SK-MEL-5 (cell line): Measurements from ENCODE around the genes PYDC5, SLAMF8 and CFAP45.

DNA sequence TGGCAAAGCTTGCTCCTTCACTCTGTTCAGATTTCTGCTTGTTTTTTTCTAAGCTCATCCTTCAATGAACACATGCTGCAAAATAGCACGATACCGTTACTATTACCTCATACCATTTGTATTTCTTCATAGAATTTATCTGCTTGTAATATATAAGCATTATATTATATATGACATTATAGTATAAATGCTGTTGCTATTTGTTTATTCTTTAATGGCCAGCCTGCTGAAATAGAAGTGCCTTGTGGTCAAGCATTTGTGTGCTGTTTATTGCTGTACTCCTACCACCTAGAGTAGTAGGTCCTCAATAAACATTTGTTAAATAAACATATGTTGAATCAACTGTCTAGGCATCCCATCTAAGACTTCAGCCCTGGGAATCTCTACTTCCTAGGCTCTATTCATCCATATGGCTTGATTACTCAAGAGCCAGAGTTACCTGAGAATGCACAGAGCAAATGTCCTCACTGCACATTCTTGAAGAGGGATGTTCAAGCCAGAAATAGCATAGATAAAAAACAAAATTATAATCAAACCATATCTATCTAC, at the start of gene PYDC5:
Gene PYDC5 (minus strand): TSS at position 300 of the 549 bp plus-strand sequence.
RAMPAGE:
- cytosol, long total RNA: no peak
- long total RNA: no peak
- nucleus, long total RNA: no peak

DNA sequence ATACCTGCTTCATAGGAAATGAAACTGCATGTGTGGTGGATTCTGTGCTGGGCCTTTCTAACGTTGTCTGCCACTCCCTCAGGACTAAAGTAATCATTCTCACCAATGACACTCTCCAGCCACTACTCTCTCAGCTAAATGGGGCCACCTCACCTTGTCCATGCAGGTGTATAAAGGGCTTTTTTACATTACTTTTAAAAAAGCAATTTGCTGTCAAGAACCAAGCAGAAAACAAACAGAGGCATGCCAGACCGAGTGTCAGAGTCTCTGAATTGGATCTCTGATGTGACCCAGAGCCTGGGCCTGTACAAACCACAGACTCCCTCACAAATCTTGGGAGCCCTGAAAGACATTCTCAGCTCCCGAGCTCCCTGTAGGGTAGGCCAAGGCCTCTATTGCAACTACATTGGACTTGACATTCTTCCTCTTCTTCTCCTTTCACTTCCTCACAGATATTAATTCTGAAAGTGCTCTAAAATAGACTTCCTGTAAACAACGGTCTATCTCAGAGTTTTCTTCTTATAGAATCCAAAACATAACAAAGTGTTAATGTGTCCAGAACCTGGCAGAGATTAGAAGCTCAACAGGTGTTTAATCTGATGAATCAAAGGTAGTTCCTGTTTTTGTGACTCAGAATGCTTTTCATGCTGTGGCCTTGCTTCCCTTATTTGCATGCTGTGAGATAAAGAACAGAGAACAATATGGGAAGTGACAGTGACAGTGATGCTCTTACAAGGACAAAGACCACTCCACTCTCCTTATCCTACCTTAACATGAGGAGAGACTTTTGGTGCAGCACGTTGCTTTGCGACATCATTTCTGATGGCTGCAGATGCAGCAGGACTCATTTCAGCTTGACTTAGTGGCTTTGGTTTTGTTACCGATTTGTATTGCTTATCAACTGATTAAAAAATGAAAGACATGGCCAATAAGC, 8.5 kb downstream of the AIM2 start:
RAMPAGE:
- cytosol, long total RNA: no peak
- long total RNA: no peak
- nucleus, long total RNA: no peak

GRCh38 chr1:159076634-159076712, 93 bp downstream of the AIM2 start:
RAMPAGE:
- cytosol, long total RNA: no peak
- long total RNA: no peak
- nucleus, long total RNA: no peak

RAMPAGE:
- cytosol, long total RNA: no peak
- long total RNA: no peak
- nucleus, long total RNA: no peak
Measured at GRCh38 chr1:159196684-159197781, 7.6 kb upstream of the ACKR1 start.

DNA sequence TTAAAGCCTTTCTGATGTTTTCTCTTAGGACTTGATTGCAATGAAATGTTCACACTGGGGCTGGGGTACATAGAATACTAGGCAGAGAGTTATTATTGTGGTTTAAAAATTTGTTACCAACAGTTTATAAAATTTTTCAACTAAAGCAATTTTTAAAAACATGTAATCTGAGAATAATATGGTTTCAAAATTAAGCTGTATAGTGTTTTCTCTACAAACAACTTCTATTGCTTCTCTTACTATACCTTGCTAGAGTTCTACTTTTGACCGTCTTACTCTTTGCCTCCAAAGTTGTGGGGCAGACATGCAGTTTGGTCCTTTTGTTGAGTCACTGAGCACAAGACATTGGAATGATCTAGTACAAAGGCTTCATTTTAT, 28.6 kb downstream of the OR10J1 start:
RAMPAGE:
- cytosol, long total RNA: no peak
- long total RNA: no peak
- nucleus, long total RNA: no peak

GRCh38 chr1:159595347-159595698, 7.7 kb downstream of the APCS start:
RAMPAGE:
- cytosol, long total RNA: no peak
- long total RNA: no peak
- nucleus, long total RNA: no peak

DNA sequence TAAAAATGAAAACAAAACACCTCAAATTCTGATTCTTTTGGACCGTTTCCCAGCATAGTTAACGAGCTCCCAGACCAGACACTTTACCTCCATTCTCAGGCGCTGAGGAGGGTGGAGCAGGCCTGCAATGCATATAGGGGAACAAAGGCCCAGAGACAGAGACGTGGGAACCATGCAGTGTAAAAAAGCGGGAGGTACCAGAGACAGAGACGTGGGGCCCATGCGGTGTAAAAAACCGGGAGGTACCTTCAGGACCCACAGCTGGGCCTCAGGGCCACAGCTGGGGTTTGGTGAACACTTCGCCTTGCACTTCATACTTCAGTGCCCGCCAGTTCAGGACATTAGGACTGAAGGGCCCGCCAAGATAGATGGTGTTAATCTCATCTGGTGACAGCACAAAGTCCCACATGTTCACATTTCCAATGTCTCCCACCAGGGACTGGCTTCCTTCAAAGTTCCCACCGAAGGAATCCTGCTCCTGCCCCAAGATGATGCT, 1.1 kb downstream of the CRP start:
RAMPAGE:
- cytosol, long total RNA: no peak
- long total RNA: no peak
- nucleus, long total RNA: no peak

GRCh38 chr1:159755537-159756073, 25.2 kb upstream of the DUSP23 start:
RAMPAGE:
- cytosol, long total RNA: no peak
- long total RNA: no peak
- nucleus, long total RNA: no peak

DNA sequence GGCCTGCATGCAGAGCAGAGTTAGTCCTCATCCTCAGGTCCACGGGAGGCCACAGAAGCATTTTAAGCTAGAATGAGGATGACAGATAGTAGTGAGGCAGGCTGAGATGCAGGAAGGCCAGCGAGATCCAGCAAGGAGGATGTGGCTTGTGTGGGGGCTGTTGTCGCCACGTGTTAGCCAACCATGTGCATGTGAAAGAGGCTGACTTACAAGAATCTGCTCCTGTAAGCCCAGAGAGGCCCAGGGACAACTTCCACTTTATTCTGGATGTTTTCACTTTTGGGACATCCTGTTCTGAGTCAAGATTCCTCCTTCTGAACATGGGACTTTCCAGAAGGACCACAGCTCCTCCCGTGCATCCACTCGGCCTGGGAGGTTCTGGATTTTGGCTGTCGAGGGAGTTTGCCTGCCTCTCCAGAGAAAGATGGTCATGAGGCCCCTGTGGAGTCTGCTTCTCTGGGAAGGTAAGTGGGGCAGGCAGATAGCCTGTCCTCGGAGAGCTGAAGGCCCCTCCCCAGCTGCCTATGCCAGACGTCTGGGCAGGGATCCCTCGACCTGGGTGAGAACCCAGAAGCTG, at the start of gene SLAMF8:
Gene SLAMF8 (plus strand): TSS at position 399 of the 577 bp plus-strand sequence.
RAMPAGE:
- cytosol, long total RNA: no peak
- long total RNA: no peak
- nucleus, long total RNA: no peak

DNA sequence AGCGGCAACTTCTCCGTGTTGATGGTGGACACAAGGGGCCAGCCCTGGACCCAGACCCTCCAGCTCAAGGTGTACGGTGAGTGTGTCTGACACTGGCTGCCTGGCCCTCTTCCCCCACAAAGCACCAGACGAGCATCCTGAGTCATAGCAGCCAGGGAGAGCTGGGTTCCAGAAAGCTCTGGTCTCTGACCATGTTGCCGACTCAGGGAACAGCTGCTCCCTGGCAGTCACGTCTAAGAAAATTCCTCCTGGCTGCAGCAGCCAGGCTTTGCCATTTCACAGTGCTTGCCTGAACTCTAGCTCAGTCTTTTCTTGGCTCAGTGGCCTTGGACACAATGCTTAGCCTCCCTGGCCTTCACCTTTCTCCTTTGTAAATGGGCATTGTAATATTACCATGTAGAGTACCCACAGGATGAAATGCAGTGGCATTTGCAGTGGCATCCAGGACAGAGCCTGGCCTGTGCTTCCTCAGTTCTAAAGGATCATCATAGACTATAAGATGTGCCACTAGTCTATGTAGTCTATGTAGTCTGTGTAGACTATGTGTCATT, 3.5 kb downstream of the SLAMF8 start:
RAMPAGE:
- cytosol, long total RNA: no peak
- long total RNA: no peak
- nucleus, long total RNA: no peak

DNA sequence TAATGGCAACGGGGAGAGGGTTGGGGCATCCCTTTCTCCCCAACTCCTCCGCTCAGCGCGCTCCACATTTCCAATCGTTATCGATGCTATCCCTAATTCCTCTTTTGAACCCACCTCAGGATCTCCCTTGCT, 275 bp downstream of the CFAP45 start:
RAMPAGE:
- cytosol, long total RNA: no peak
- long total RNA: no peak
- nucleus, long total RNA: no peak

DNA sequence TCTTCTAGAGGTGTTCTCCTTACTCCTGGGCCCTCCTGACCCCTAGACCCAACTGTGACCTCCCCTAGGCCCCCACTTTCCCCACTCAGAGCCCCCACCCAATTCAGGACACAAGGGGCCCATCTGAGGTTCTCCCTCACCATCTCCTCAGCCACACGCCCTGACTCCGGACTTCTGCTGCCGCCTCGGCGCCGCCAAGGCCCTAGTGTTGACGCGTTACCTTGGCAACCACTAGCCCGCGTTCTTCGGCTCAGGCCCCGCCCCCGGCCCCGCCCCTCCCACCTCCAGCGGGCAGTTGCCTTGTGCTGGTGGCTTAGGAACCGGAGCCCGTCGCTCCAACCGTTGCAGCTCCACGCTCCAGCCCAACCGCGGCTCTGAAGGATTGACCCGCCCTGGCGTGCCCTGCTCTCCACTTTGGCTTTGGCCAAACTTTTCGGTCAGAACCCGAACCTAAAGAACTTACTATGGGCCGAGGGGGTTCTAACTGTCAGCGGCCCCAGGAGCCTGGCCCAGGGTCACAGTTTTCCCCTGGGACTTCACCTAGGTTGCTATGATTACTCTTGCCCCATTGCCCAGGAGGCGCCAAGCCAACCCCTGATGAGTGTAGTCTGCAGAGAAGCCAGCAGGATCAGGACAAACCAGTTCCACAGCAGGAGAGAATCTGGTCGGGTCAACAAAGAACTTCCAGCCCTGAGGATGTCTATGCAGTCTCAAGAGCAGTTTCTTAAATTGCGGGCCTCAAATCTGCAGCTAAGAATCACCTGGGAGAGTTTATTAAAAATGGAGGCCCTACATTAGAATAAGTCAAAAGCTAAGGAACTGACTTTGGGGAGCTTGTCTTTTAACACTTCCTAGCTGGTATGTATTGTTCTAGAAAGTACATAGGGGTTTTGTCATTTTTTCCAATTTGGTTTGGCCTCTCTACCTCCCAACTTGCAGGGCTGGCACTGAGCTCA, at the start of gene CFAP45:
Gene CFAP45 (minus strand): TSS at position 210 of the 956 bp plus-strand sequence.
RAMPAGE:
- cytosol, long total RNA: no peak
- long total RNA: no peak
- nucleus, long total RNA: no peak

DNA sequence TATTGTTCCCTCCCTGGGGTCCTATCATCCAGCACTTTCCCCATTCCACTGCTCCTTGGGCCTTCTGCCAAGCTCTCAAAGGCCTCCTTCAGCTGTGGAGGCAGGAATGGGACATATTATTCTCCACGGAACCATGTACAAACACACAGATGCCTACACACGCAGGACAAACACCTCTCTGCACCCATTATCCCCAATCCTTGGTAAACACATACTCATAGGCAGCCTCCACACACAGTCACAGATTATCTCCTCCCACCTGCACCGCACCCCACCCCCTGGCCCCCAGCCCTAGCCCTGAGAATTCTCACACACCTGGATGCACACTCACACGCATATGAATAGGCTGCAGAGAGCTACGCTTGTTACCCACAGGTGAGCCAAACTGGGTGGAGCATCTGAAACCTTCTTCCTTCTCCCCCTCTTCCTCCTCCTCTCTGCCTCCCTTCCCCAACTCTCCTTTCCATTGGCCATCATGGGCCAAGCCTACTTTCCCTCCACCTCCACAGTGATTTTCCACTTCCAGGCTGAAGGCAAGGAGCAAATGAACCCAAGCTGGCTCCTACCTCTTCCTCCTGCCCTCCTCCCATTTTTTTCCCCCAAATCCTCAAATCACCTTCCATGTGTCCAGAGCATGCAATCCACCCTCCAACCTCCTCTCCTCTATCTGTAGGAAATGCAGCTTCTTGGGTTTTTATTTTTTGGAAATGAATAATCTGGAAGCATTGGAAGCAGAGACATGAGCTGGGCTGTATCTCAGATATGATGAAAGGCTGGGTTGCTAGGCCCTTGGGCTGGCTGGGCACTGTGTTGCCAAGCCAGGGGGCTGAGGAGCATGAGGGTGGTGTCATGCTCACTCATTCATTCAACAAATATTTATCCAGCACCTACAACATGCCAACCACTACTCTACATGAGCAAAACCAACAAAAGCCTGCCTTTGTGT, 11.4 kb downstream of the TAGLN2 start:
RAMPAGE:
- cytosol, long total RNA: no peak
- long total RNA: no peak
- nucleus, long total RNA: no peak

DNA sequence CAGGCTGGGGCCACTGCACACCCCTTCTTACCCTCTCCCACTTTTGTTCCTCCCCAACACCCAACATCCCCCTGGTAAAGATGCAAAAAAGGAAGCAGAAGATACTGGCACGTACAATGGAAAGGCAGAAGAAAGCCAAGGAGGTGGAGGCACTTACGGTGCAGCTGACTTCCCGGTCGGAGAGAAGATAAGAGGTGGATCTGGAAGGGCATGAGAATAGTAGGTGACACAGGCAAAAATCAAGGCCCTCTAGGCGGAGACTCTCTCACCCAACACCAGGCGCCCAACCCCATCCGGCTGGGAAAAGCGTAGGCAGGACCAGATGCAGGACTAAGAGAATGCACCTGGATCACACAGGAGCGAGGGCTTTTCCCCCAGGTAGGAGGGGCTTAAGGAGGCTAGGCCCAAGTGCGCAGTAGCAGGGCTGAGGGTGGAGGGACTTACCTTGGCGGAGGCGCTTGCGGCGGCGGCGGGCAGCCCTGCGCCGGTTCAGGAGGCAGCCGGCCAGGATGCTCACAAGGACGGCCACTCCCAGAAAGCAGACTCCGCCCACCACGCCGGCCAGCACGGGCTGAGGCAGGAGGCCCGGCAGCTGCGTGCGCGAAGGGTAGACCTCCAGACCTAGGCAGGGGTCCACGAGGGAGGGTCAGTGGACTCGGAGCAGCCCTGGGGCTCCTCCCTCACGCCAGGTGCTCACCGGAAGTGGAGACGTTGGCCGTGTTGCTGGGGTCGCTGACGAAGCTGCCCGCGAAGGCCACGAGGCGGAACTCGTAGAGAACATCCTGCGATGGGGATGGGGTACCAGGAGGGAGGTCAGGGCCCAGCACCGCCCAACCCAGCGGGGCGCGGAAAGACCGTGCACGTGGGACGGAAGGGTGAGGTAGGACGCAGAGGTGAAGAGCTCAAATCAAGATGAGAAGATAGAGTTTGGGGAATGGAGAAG, 4.2 kb upstream of the TAGLN2 start:
RAMPAGE:
- cytosol, long total RNA: no peak
- long total RNA: no peak
- nucleus, long total RNA: no peak

RAMPAGE:
- cytosol, long total RNA: no peak
- long total RNA: no peak
- nucleus, long total RNA: no peak
Measured at GRCh38 chr1:160141287-160141954, 10.0 kb upstream of the ATP1A4 start.

GRCh38 chr1:160143686-160143978, 7.8 kb upstream of the ATP1A4 start:
RAMPAGE:
- cytosol, long total RNA: no peak
- long total RNA: no peak
- nucleus, long total RNA: no peak

GRCh38 chr1:160192888-160193544, 2.6 kb downstream of the CASQ1 start:
RAMPAGE:
- cytosol, long total RNA: no peak
- long total RNA: no peak
- nucleus, long total RNA: no peak

RAMPAGE:
- cytosol, long total RNA: no peak
- long total RNA: no peak
- nucleus, long total RNA: no peak
Measured at GRCh38 chr1:160208126-160208659, 3.0 kb downstream of the PEA15 start.

DNA sequence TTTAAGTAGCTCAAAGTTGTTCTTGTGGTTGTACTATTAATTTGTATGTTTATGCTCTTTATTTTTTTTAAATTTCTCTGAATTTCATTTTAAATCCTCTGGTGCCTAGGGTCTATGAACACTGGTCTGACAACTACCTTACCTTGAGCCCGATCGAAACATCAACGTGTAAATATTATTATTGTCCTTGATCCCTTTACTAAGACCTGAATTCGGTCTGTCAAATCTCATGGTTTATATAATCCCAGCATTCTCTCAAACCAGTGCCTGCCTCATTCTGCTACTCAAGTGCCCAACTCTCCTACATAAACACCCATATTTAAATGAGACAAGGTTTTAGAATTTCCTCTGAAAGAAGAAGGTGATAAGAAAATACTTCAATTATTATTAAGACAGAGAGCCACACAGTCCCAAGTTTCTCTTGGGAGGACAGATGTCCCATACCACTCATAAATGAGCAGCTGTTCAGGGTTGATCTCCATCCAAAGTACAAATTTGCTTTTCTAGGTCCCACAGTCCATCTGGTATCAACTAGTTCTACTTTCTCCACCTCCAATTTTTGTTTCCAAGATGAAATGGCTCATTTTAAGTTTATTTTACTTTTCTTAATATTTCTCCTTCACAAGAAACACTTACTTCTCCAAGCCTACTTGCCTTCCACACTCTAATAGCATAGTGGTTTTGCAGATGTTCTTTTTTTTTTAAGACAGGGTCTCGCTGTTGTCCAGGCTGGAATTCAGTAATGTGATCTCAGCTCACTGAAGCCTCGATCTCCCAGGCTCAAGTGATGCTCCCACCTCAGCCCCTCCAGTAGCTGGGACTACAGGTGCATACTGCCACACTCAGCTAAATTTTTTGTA, 11.3 kb downstream of the DCAF8 start:
RAMPAGE:
- cytosol, long total RNA: no peak
- long total RNA: no peak
- nucleus, long total RNA: no peak

RAMPAGE:
- cytosol, long total RNA: no peak
- long total RNA: no peak
- nucleus, long total RNA: no peak
Measured at GRCh38 chr1:160277031-160277546, 7.8 kb downstream of the PEX19 start.